Placental pericyte (primary cell): ENCODE measurements around a stretch of chr3.

DNA sequence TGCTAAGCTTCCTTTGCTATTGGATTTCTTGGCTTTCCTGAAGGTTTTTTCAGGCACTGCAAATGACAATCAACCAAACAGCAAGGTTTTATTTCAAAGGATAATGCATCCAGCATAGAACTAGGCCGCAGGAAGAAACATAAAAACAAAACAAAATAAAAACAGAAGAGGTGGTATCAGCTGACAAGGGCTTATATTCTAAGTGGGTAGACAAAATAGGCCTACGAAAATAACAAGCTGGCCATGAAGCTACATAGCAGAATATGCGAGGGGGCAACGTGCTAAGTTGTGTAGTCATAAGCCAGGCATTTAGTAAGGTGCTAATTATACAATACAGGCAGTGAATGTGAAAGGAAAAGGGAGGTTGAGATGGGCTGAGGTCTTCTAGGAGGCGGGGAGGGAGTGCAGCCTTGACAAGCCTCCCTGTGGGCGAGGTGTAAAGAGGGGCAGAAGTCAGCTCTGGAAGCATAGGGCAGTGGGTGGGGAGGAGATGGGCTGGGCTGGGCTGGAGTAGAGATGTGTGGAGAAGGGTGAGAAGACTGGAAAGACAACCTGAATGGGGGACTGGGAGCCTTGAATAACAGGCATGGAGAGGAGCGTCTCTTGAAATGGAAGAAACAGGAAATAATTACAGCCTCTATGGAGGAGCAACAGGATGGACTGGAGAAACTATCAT lies 1.1 kb downstream of the TIGIT start:
- CAGE, long polyA plus RNA: no peak

- CAGE, long polyA plus RNA: no peak
These were observed 24.6 kb downstream of the TIGIT start for GRCh38 chr3:114318363-114318824.

GRCh38 chr3:114396921-114397627 lies 103.2 kb downstream of the TIGIT start:
- CAGE, long polyA plus RNA: no peak

GRCh38 chr3:114419052-114419325 lies 125.2 kb downstream of the TIGIT start:
- CAGE, long polyA plus RNA: no peak

DNA sequence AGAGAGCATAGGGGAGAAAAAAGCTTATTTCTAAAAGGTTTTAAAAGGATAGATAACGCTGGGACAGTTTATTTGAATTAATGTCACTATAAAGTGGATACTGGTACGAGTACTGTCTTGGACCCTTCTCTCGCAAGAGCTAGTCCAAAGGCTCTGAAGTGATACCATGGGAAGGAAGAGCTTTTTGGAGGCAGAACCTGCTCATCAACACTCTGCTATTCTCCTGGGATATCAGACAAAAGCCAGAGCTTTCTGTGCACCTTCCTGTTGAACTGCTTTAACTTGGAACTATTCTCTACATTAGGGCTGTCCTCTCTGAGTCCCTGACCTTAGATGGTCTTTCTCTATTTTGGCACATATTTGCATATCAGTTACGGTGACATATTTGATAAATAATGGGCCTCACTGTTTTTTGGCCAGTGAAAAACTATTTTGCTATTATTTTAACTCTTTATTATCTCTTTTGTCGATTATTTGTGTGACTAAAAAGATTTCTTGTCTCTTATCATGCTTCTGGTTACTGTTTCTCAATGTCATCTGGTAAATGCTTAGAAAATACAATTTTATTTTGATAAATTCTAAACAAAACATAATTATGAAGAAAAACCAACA lies 146.9 kb downstream of the TIGIT start:
- CAGE, long polyA plus RNA: no peak

GRCh38 chr3:114450965-114452209 lies 157.6 kb downstream of the TIGIT start:
- CAGE, long polyA plus RNA: no peak

DNA sequence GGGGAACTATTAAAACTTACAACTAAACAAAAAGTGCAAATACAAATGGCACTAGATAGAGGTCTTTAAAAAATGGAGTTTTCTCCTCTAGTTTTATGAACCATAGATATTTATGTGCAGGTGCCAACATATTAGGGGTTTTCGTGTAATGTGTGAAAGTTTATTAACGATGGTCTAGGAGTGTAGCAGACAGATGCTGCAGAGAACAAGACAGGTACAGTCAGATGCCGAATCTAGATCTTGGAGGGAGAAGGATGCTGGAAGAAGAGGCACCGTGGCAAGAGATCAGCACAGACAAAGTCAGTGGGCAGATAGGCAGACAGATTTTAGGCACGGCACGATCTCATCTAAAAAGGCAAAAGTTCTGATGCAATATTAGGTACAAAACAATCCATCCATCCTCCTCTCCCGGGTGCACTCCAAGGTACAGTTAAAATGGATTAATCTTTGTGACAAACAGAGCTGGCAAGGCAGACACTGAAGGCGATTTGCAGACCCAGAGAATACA lies 161.6 kb downstream of the TIGIT start:
- CAGE, long polyA plus RNA: no peak

DNA sequence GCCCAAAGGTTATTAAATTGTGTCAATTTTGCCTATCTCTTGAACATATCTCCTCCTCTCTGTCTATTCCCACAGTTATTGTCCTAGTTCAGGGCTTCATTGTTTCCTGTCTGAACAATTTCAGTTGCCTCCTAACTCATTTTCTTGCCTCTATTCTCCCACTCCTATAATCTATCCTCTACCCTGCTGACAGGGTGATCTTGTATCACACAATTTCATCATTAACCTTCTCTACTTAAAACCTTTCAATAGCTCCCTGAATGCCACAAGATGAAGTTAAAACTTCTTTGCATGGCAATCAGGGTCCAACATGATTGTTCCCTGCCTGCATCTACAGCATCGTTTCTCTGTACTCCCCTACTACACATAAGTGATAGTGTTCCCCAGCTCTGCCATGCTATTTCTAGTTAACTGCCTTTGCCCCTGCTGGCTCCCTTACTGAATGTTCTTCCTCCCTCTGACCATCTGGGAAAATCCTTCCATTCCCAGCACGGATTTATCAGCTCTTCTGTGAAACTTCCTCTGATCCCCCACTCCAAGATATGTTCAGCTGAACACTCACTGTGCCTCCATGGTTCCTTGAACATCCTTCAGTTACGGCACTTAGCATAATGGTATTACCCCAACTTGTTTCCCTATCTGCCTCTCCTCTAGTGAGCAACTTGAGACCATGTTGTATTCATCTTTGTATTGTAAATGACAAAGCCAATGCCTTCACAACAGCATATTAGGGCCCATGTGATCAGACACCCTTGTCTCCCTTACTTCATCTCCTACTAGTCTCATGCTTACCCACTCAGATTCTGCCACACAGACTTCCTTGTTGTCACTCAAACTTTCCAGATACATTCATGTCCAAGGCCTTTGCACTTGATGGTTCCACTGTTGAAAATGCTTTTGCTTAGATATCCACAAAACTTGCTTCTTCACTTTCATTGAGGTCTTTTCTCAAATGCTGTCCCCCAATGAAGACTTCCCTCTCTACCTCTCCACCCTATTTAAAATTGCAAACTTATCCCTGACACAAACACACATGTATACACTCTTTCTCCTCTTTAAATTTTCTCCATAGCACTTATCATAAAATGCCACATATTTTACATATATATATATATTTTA lies 323.4 kb downstream of the TIGIT start:
- CAGE, long polyA plus RNA: no peak

DNA sequence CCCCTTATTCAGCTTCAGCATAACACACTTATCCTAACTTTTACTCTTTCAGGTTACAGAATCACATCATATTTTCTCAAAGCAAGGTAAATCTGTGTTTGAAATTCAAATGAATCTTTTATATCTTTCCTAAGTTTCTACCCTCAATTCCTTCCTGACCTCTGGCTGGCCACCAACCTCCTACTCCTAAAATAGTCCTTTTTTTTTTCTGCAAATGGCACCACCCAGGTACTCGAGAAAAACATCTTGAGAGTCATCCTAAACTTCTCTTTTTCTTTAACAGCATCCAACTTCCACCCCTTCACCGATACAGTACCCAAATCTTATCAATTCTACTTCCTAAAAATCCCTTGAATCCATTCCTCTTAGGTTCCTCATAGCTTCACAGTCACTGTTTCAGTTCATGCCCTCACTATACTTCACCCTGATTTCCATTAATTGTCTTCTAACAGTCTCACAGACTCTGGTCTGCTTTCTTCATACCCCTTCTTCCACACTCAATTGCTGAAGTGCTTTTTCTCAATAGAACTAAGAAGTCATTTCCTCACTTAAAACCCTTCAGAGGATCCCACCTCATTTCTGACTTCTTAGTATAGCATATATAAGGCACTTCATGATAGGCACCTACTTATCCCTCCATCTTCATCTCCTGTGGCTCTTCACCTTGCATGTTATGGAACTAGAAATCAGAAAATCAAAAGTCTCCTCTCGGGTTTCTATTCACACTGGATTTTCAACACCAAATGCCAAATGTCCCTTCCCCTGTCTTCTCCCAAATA lies 80.8 kb downstream of the ZBTB20 start:
- CAGE, long polyA plus RNA: no peak

DNA sequence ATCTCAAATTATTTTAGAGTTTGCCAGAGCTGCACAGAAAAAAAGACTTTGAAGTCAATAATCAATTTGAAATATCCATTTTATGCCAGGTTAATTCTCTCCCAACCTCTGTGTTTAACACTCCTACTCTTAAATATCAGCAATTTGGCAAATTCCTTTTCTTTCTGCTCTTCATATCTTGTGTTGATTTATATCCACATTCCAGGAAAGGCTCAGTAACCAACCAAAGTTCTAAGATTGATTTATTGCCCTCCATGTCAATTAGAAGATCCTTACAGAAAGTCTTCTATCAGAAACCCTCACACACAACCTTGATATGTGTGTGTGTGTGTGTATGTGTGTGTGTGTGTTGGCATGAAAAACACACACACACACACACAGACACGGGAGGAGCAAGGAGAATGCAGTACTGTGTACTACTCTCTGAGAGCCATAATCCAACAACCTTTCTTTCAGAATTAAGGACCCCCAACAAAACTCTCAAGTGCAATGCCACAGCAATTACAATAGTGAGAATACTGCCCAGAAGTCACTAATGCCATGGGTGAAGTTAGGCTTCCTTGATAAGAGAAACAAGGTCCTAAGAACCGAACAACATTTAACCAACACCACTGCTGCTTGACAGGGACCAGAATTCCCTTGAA lies 1.1 kb downstream of the LSAMP start:
- CAGE, long polyA plus RNA: no peak

GRCh38 chr3:116875375-116875700 lies 430.1 kb upstream of the LSAMP start:
- CAGE, long polyA plus RNA: no peak

DNA sequence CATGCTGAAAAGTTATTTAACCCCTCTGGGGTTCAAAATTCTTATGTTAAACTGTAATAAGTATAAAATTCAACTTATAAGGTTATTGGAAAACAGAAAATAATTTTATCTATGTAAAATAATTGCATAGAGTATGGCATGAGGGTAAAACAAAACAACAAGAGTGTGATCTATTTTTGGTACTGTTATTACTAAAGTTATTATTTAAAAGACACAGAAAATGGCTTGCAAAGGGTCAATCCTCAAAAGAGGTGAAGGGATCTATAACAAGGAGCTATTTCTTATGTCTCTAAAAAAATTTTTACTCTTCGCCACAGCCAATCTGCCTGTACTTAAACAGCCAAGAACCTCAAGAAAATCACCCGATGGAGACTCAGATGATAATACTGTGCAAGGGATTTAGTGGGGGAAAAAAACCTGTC lies 1293.2 kb upstream of the LSAMP start:
- CAGE, long polyA plus RNA: no peak

- CAGE, long polyA plus RNA: no peak
These were observed 457.4 kb downstream of the IGSF11 start for GRCh38 chr3:118577271-118577672.

- CAGE, long polyA plus RNA: no peak
These were observed 61.7 kb downstream of the IGSF11 start for GRCh38 chr3:118972997-118973211.

GRCh38 chr3:119323751-119324294 lies 29.6 kb downstream of the ARHGAP31 start:
- CAGE, long polyA plus RNA: no peak

DNA sequence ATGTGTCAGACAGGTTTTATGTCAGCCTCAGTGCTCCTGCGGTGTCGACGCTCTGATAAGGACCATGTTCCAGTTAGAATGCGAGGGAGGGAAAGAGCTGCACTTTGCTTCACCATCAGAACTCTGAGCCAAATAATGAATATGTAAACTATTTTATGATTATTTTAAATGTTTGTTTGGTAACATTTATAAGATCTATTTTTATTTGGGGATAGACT lies 45.1 kb downstream of the TMEM39A start:
- CAGE, long polyA plus RNA: no peak

DNA sequence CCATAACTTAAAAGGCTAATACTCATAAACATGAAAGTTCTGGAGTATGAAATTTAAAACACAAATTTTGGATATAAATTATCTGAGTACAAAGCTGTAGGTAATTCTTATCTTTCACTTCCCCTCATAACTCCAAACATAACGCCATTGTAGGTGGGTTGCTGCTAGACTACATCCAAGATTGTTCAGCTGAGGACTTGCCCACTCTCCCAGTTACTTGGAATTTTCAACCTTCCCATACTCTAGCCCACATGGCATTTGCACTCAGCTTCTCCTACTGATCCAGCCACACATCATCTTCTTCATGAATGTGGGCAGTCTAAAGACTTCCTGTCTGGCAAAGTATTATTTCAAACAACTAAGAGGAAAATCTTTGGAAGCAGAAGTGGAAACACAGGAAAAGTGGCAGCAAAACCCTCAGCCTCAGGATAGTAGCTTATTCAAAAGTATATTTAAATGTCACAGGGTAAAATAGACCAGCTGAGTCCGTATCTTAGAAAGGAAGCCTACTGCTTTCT lies 32.4 kb downstream of the TMEM39A start:
- CAGE, long polyA plus RNA: no peak

DNA sequence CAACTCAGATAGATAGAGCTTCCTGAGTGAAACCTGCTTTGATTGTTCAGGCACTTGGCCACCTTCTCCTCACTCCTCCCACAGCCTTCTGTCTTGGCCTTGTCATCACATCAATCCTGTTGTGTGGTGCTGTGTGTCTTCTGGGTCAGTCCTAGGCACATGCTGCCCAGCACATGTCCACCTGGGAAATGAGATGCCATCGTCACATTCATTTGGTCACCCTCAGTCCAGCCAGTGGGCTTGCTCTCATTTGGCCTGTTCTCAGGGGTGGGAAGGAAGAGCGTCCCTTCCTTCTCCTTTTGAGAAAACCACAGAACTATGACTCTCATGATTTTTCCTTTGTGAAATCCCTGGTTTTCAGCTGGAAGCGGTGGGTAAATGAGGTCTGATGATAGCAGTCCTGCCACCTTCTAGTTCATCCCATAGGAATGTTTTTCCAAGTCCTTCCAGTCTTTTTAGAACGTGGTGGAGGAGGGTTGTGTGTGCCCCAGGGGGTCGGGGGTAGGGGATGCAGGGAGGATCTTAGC lies 8.5 kb upstream of the PLA1A start:
- CAGE, long polyA plus RNA: no peak

- CAGE, long polyA plus RNA: no peak
These were observed 21.6 kb downstream of the PLA1A start for GRCh38 chr3:119619186-119619855.

DNA sequence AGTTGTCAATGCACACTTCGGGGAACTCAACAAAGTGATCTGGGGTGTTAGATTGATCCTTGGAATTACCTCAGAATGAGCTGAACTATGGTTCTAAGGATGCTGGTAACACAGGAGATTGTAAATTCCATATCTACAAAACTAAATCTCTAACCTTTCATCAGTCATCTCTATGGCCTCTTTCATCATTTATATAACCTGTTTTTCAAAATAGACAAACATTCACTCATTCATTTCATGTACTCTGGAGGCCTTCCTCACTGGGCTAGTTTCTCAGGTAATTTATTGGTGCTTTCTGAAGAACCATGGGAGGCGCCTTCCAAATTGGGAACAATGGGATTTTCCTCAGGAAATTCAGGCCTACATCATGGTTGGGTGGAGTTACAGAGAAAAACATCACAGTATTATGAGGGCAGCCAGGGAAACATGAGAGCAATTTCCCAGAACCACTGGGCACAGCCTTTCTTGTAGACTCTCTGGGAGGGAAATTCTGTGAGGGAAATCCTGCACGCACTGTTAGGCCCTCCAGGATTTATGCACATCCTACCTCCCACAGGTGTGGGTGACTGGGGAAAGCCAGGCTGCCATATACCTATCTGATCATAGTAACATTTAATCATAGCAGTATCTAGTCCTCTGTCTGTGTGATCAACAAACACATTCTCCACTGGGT lies 13.3 kb downstream of the POPDC2 start:
- CAGE, long polyA plus RNA: no peak